Mesenchymal stem cell of adipose (primary cell): ENCODE measurements around a stretch of chr17.

GRCh38 chr17:49602896-49603575, 27.4 kb downstream of the NXPH3 start:
- CAGE, long polyA plus RNA, result no peak

- CAGE, long polyA plus RNA, result no peak
Observed at GRCh38 chr17:49616345-49617126, 40.9 kb downstream of the NXPH3 start.

DNA sequence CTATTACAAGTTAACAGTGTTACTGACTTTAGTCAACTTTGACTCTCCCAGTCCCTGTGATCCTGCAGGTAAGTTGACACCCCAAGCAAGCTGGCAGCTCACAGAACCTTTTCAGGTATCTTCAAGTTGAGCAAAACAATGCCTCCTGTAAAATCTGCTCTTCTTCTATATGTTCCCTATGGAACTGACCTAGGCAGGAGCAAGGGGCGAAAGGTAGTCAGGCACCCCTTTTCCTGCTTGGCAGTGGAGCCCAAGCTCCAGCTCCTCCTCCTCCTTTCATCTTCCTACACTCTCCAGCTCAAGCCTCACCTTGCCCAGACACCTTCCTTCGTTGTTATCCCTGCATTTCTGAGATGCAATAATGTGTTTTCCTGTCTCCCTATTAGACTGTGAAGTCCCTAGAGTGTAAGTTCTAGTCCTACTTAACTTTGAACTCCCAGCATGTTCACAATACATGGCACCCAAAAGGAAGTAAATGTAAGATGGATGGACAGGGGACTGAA, 8.6 kb downstream of the SLC35B1 start:
- CAGE, long polyA plus RNA, result no peak

DNA sequence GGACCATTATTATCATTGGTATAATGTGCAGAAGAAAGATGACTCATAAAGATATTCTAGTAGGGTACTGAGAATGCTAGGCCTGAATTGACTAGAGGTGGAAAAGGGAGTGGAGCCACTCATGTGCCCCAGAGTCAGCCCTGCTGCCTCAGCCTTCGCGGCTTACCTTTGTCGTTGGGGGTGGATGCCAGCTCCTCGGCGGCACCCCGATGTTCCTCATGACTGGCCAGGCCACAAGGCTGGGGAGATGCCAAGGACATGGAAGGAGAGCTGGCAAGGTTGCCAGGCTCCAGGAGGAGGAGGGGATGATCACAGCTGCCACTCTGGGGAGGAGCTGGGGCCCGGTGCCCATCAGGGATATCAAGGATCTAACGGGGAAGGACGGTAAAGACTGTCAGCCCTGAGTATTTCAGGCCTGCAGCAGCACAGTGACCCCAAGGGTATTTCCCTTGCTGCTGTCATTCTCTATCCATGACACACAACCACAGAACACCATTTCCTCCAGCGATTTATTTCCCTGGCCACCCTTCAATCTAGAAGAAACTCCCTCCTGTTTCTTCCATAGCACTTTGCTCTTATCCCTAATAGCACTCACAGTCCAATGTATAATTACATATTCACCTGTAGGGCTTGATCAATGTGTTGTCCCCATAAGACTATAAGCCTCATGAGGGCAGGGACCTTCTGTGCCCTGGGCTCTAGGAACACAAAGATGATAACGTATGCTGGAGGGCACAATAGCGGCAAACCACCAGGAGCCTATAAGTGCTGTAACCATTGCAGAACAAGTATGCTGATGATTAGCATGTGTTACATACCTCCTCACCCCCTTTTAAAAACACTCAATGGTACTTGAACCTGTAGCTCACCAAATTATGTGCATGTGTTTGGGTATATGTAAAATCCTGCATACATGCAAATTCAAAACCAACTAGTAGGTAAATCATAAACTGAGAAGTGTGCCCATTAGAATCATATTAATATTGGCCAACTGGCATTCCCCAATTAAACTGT, 9.9 kb upstream of the SLC35B1 start:
- CAGE, long polyA plus RNA, result no peak

GRCh38 chr17:49740734-49742037, 22.7 kb downstream of the FAM117A start:
- CAGE, long polyA plus RNA, result no peak

DNA sequence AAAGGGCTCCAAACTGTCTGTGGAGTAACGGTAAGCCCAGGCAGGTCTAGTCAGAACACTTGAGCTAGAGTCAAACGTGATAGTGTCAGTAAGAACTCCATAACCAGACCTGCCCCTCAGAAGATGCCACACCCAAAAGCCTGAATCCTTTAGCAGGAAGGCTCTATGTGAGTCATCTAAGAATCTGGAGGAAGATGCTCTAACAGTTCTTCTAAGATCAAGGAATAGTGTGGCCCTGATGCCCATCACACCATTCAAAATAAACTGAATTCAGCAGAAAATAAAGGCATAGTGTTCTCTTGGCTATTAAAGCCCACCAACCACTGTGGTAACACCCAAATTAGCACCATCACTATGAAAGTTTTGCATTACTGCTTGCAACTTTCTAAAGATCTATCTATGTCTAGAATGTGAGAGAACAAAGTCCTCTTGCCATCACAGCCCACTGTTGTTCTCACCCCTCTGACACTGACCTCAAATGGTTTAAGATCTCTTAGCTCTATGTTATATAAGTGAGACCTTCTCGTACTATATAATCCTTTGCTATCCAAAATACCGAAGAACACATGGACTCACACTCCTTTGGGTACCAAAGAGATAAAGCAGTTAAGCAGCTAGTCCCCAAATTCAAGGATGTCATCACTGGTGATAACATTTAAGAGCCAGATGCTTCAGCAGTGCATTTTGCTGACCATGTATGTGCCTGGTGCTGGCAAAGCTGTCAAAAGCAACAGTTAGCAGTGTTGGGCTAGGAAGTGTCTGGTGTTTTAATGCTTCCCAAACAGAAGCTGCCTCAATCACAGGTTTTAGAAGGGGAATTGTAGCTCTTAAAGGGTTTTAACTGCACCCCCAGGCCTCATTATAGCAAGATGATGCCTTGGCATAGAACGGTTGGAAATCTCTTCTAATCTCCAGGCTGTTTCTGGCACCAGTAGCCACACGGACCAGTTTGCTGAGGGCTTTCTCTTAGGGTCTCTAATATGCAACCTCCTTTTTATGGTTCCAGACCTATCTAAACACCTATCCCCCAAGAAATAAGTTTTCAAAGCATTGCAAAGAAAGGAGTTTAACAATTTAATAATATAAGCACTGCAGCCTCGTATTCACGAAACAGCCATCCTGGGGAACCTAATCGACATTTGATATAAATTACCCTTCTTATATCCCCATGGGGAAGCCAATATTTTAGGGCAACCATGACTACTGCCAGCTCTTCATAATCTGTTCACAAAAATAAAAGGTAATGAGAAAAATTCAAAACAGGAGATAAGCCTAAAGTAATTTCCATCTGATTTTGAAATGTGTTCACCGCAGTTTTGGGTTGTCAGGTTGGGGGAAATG, 4.8 kb downstream of the FAM117A start:
- CAGE, long polyA plus RNA, result no peak

GRCh38 chr17:49764330-49764820, 444 bp upstream of the FAM117A start:
- CAGE, long polyA plus RNA, result no peak

DNA sequence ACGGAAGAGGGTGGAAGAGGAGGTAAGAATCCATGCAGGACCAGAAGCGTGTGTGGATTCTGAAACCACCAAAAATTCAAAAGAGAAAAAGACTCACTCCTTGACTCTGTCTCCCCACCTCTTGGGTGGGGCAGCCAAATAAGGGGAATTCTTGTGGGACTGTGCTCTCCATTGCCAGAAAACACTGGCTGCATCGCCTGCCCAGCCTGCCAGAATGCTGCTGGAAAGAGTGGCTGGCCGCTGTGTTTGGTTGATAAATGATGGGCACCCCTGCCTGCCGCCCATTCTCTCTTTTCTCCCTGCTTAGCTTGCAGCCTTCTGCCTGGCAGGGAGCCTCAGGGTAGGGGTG, 11.6 kb upstream of the KAT7 start:
- CAGE, long polyA plus RNA, result no peak

DNA sequence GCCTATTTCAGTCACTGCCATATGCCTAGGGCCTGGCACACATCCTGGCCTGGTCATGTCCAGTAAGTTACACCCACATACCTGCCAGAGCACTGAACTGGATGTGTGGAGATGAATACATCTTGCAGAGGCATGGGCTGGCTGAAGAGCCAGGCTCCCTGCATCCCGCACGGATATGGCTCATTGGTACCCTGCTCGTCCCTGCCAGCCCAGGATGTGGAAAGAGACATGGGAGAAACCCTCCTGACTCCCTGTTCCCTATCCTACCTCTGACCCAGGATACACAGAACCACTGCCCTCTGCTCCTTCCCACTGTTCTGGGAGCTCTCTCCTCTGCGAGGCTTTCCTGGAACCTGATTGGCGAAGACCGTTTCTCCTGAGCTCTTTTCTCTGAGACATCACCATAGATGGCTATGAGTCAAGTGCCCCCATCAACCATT, 40.0 kb upstream of the TAC4 start:
- CAGE, long polyA plus RNA, result no peak

- CAGE, long polyA plus RNA, result no peak
Observed at GRCh38 chr17:50028095-50028782, 27.7 kb upstream of the ITGA3 start.

- CAGE, long polyA plus RNA, result no peak
Observed at GRCh38 chr17:50043692-50044221, 12.2 kb upstream of the ITGA3 start.

- CAGE, long polyA plus RNA, result no peak
Observed at GRCh38 chr17:50057295-50057595, 1.3 kb downstream of the ITGA3 start.

DNA sequence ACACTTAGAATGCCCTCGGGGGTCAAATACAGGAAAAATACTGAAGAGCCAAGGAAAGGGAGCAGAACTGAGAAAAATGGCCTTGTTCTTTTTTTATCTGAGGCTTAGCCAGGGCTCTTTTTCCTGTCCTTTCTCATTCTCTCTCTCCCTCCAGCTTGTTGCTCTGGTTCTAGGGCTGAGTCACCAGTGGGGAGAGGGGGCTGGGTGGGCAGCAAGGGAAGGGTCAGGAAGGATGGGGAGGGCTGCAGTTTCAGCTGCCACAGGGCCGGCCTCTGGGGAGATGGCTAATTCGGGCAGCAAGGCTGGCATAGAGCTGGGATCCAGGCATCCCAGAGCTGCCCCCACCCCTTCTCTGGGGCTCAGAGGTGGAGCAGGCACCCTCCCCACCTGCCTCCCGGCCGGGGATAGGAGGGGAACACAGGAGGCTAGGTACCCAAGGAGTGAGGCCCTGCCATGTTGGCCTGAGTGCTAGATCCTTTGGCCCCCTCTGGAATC, 3.9 kb downstream of the ITGA3 start:
- CAGE, long polyA plus RNA, result no peak

GRCh38 chr17:50067870-50068412, 12.0 kb downstream of the ITGA3 start:
- CAGE, long polyA plus RNA, result no peak

GRCh38 chr17:50100690-50101405, 5.7 kb downstream of the PDK2 start:
- CAGE, long polyA plus RNA, result no peak

GRCh38 chr17:50107748-50109023, 13.0 kb downstream of the PDK2 start:
- CAGE, long polyA plus RNA, result no peak

DNA sequence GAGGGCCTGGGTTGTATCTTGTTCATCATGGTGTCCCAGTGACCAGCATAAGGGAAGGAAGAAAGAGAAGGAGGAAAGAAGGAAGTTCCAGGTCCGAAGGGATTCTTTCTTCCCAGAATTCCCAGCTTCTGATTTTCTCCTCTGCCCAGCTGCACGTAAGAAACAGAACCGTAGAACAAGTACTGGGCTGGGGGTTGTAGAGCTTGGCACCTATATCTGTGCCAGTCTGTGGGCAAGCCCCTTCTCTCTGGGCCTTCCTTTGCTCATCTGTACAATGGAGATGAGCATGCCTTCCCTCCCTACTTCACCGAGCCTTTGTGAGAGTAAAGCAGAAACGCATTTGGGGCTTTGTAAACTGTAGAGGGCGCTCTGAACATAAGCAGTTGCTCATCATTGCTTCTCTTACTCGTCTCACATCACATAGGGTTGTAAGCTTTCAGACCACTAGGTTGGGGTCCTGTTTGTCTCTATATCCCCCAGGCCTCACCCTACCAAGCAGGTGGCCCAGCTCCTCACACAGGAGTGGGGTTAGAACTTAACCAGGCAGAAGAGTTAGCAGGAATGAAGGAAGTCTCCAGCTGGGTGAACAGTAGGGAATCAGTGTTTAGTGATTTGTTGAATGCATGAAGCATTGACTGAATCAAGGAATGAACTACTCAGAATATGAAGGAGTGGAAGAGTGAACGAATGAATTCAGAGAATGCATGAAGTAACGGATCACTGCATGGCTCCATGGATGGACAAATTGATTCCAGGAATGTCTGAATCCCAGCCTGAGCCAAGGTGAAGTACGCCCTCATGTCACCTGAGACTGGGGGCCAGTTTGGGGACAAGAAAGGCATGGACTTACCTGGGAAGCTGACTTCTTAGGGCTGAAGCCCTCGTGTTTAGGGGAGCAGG, 15.0 kb downstream of the SAMD14 start:
- CAGE, long polyA plus RNA, result no peak

DNA sequence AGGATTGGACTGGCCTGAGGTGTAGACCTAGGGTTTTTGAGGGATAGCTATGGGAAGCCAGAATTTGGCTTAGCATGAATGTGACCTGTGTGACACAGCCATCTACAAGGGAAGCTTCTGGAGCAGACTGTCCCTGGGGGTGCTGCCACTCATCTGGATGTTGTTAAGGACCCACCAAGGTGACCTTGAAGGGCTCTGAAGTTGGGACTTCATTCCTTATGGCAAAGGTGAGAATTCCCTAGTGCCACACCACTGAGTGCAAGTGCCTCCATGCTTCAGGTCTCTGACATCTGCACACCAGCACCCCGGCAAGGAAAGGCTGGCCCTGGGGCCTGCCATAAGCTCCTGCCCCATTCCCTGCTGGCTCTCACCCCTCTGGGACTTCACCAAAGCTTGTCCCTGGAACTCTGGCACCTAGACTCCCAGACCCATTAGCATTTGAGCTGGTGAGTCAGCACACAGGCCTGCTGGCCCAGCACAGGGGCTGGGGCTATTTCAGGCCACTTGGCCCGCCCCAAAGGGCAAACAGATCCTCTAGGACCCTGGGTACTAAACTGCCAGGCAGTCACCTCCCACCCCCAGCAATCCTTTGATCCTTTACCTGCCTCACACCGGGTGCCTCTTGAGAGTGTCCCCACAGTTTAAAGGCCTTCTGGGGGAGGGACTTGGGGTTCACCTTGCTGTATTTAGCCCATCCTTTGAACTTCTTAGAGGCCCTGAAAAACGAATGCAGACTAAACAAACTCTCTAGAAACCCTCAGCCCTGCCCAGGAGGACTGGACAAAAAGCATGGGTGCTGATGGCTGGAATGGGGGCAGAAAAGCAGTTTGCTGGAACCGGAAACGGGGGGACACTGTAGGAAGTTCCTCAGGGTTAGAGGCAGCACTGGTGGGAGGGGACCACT, 3.1 kb upstream of the SAMD14 start:
- CAGE, long polyA plus RNA, result no peak

- CAGE, long polyA plus RNA, result no peak
Observed at GRCh38 chr17:50135848-50136433, 6.0 kb upstream of the SAMD14 start.

DNA sequence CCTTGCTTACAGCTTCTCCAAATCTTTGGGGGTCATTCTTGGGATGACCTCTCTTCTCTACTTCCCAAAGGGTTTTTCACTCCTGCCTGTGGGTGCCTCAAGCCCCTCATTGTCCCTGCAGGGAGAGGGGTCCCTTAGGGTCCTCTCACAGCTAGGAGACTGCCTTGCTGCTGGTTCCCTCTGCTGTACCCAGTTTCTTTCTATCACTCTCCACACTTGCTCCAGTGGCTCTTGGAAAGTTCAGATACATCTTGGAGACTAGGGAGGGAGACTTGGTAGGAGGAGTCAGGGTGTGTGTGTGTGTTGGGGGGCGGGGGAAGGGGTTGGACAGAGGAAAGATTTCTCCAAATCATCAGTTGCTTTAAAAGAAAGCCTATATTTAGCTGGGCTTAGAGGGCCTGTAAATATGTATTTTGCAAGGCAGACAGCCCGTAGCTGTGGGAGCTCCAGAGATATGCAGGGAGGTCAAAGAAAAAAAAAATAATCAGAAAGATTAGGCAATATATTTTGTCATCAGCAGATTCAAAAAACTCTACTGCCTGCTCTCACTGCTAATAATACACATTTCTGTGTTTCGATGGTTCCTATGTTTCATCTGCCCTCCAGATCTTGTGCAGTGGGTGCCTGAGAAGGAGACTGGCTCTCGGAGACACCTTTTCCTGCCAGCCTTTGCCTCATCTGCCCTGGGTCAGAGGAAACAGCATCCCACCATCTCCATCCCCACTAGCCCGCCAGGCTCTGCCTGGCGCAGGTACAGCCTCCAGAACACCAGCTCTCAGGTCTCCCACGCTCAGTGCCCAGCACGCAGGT, 4.7 kb upstream of the PPP1R9B start:
- CAGE, long polyA plus RNA, result no peak